ENCODE results near the genes PRORP and FBXO33.

DNA sequence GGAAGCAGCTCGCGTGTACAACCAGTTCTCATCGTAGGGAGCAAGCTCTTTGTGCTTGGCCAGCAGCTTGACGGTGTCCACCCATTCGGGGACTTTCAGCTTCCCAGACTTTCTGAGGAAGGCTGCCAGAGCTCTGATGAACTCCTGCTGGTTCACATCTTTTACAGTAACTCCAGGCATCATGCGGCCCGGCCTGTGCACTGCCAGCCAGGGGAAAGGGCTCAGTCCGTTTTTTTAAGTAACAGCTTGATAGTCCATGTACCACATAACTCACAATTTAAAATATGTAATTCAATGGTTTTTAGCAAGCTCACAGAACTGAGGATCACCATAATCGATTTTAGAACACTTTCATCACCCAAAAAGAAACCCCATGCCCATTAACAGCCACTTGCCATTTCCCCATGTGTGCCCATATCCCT lies 29.5 kb upstream of the EAPP start:
- PRO-cap, result no peak
- RAMPAGE, long total RNA, 2 experiments, result no peak in any of the 2 experiments

DNA sequence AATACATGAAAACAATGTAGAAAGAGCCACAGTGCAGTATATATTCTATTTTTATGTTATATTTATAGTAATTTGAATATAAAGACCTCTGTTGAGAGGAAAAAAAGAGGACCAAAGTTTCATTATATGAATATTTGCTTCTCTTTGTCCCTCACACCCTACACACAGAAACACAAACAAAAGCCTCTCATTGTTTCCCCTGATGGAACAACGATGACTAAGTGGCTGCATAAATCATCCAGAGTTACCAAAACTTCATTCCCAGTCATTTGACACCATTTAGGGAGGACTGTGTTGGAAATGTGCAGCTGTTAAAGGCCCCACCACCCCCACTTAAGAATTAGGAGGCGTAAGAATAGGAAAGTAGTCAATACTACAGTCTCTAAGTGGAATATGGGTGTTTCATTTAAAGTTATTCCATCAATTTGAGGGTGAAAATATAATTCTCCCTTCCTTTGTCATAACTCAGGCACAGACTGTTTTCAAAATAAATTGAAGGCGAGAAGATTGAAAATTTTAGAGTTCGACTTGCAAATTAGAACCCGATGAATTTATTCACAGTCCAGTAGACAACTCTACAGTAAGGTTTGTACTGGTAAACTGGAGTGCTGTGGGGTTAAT lies 36.4 kb downstream of the CFL2 start:
- PRO-cap, result no peak
- RAMPAGE, long total RNA, 2 experiments, result no peak in any of the 2 experiments

DNA sequence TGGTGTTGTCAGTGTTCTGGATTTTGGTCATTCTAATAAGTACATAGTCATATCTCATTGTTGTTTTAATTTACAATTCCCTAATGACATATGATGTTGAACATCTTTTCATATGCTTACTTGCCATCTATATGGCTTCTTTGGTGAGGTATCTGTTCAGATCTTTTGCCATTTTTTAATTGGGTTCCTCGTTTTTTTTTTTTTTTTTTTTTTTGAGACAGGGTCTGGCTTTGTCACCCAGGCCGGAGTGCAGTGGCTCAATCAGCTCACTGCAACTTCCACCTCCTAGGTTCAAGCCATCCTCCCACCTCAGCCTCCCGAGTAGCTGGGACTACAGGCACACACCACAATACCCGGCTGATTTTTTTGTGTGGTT lies 55.2 kb downstream of the BAZ1A start:
- PRO-cap, result unidirectional peak, minus-strand start at position 202 of the sequence
- RAMPAGE, long total RNA, 2 experiments, result no peak in any of the 2 experiments

DNA sequence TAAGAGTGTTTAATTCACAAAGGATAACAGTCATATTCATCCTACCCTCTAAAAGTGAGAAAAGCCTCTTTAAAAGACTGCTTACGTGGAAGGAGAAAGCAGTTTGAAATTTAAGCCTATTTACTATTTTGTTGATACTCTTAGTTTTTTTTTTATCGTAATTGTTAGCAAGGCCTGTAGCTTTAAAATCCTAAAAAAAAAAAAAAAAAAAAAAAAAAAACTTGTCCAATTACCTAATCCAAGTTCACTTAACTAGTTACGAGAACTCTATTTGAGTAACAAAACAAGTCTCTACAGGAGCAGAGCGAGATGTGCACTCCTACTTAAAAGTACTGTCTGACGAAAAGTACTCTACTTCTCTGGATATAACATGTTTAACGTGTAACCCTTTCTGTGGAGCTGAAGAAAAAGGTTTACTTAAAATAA lies 2.4 kb downstream of the BAZ1A start:
- PRO-cap, result unidirectional peak, plus-strand start at position 312 of the sequence
- RAMPAGE, long total RNA, 2 experiments, result no peak in any of the 2 experiments

- PRO-cap, result no peak
- RAMPAGE, long total RNA, 2 experiments, result no peak in any of the 2 experiments
These were observed 16.9 kb upstream of the FAM177A1 start for GRCh38 chr14:35028950-35029750.

- PRO-cap, result bidirectional peak, plus-strand start at chr14:35122309, minus-strand start at chr14:35122234; bidirectional peak, plus-strand start at chr14:35122552, minus-strand start at chr14:35122521
- RAMPAGE, long total RNA, 2 experiments, result start-site peak on the plus strand in 2 of 2 experiments, at chr14:35122552-35122614 at its widest, 178 to 270 reads per replicate; start-site peak on the minus strand in 2 of 2 experiments, at chr14:35122254-35122542 at its widest, 25 to 68 reads per replicate
These were observed at the start of gene PRORP for GRCh38 chr14:35122201-35123067. PRORP (plus strand) TSS chr14:35122552.

DNA sequence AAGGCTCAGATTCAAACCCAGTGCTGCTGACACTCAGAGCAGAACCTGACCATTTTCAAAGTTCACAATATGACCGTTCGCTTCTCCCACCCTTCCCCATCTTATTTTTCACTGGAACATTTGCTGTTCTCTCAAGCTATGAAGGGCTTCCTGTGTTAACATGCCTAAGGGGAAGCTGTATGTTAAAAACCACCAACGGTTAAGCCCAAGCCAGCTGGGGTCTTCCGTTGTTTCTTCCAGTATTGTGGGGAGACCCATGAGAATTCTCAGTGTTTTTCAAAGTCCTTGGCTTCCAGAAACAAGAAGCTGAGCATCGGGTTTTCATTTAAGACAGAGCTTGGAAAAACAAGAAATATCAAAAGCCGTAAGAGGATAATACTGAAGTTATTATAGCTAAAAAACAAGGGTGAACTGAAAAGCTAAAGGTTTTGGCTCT lies 6.0 kb upstream of the PSMA6 start:
- PRO-cap, result no peak
- RAMPAGE, long total RNA, 2 experiments, result no peak in any of the 2 experiments

DNA sequence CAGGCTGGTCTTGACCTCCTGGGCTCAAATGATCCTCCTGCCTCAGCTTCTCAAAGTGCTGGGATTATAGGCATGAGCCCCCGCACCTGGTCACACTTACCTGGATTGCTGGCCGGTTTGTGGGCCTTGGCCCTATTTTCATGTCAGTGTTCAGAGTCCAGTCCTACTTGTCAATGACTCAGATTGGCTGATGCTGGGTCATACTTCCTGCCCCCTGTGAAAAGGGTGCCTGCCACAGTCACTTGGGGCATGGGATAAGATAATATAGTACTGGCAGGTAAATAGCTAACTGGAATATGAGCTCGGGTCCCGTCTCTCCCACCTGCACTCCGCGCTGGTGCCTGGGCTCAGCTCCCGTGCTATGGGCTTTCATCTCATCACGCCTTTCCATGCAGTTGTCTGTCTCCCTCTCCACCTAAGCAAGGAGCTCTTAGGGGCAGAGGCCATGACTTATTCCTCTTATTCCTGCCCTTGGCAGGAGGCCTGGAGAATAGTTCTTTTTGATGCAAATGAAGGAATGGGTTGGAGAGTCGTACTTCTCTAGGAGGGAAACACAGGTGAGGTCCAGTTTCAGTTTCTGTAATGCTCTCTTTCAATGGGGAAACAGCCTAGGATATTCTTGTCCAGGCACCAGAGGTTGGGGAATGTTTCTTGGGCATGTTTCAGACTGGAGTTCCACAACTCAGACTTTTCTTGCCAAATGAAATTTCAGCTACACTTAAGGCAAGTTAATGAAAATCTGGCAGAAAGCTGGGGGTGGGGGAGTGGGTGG lies 7.1 kb downstream of the NFKBIA start:
- PRO-cap, result no peak
- RAMPAGE, long total RNA, 2 experiments, result no peak in any of the 2 experiments

GRCh38 chr14:35578020-35578499 lies 44.1 kb downstream of the INSM2 start:
- PRO-cap, result no peak
- RAMPAGE, long total RNA, 2 experiments, result no peak in any of the 2 experiments

GRCh38 chr14:35689601-35690197 lies 119.4 kb downstream of the RALGAPA1 start:
- PRO-cap, result no peak
- RAMPAGE, long total RNA, 2 experiments, result no peak in any of the 2 experiments

DNA sequence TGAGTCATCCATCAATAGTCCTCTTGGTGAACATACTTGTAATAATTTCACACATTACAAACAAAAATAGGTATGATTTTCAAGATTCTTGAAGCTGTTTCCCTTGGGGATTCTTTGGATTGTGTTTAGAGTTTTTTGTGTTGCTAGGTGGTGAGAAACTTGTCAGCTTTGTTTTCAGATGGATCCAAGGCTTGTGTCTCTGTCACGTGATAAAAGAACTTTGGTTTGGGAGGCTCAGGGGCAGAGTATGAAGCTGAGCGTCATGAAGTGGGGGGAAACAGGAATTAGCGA lies 243.0 kb downstream of the BRMS1L start:
- PRO-cap, result no peak
- RAMPAGE, long total RNA, 2 experiments, result no peak in any of the 2 experiments

GRCh38 chr14:36217469-36217880 lies 103.0 kb downstream of the MBIP start:
- PRO-cap, result no peak
- RAMPAGE, long total RNA, 2 experiments, result no peak in any of the 2 experiments

DNA sequence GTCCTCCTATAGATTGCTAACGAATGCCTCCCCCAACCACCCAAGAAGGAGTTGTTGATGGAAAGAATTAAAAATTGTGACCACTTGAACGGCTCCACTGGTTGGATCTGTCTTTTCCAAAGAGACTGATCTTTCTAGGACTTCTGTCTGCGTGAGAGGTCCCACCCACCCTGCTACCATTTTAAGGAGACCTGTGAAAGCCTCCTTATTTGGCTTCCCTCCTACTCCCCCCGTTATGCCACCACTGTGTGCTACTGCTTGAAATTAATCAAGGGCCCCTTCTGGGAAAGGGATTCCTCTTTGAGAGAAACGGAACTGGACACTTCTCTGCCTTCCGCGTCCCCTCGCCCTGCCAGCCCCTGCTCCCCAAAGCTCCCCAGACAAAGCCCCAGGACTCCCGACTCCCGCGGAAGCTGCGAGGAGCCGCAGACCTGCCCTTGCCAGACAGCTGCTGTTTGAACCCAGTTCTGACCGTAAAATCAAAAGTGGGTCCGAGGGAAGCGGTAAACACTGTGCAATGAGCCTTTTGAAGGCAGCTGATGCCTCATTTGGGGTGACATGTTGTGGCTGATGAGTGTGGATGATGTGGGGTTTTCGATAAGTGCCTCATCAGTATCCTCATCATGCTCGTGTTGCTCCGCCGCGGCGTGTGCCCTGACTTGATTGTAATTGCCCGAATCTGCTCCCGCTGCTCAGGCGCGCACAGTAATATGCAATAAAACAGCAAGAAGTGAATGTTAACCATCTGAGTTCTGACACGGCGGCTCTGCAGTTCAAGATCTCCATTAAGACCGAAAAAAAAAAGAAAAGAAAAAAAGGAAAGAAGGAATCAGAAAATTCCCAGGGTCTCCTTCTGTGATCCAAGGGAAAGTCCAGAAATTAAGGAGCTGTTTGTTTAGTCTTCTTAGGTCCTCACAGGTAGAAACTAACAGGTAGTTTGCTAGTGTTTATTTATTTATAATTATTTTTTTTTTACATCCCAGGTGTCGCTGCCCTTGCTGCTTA lies 48.2 kb downstream of the MBIP start:
- PRO-cap, result no peak
- RAMPAGE, long total RNA, 2 experiments, result no peak in any of the 2 experiments

GRCh38 chr14:38125292-38126253 lies 82.1 kb upstream of the SSTR1 start:
- PRO-cap, result no peak
- RAMPAGE, long total RNA, 2 experiments, result no peak in any of the 2 experiments

DNA sequence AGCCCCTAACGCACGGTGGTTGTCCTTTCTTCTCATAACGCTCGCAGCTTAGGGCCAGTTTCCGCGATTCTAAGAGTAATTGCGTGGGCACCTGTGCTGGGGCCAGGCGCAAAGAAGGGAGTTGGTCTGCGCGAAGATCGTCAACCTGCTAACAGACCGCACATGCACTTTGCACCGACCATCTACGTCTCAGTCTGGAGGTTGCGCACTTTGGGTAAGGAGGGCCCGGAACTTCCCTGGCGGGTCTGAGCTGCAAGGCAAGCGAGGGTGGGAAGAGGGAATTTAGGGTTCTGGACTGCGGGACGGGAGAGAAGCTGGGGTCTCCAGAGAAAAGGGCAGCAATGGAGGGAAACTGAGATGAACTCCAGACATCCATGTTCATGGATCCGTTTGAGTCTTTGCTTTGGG lies 696 bp downstream of the SSTR1 start:
- PRO-cap, result no peak
- RAMPAGE, long total RNA, 2 experiments, result no peak in any of the 2 experiments

- PRO-cap, result no peak
- RAMPAGE, long total RNA, 2 experiments, result no peak in any of the 2 experiments
These were observed 74.7 kb upstream of the CLEC14A start for GRCh38 chr14:38330650-38330878.

GRCh38 chr14:39004091-39004757 lies 98.8 kb downstream of the SEC23A start:
- PRO-cap, result no peak
- RAMPAGE, long total RNA, 2 experiments, result no peak in any of the 2 experiments

DNA sequence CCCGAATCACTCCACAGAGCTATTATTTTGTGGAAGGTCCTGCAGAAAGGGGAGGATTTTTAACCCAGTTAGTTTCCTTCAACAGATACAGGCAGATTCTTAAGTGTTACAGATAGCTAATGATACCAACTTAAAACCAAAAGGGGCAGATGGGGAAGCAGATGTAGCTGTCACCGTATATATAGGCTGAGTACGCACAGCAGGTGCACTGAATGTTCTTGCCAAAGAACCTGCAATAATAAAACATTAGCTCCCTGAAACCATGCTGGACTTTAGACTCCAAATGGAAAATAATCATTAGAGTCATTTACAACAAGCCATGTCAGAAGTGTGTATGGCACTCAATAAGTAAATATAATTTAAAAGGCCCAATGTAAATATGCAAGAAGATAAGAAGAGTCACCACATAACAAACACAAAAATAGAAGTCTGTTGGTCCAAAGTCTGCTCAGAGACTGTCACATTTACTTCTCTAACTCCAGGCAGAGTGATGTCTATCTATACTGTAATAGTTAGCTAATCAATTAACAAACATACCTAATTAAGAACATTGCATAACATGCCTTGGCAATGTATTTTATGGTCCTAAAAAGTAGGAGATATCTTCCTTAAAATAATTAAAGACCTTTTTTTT lies 78.9 kb downstream of the SEC23A start:
- PRO-cap, result no peak
- RAMPAGE, long total RNA, 2 experiments, result no peak in any of the 2 experiments

DNA sequence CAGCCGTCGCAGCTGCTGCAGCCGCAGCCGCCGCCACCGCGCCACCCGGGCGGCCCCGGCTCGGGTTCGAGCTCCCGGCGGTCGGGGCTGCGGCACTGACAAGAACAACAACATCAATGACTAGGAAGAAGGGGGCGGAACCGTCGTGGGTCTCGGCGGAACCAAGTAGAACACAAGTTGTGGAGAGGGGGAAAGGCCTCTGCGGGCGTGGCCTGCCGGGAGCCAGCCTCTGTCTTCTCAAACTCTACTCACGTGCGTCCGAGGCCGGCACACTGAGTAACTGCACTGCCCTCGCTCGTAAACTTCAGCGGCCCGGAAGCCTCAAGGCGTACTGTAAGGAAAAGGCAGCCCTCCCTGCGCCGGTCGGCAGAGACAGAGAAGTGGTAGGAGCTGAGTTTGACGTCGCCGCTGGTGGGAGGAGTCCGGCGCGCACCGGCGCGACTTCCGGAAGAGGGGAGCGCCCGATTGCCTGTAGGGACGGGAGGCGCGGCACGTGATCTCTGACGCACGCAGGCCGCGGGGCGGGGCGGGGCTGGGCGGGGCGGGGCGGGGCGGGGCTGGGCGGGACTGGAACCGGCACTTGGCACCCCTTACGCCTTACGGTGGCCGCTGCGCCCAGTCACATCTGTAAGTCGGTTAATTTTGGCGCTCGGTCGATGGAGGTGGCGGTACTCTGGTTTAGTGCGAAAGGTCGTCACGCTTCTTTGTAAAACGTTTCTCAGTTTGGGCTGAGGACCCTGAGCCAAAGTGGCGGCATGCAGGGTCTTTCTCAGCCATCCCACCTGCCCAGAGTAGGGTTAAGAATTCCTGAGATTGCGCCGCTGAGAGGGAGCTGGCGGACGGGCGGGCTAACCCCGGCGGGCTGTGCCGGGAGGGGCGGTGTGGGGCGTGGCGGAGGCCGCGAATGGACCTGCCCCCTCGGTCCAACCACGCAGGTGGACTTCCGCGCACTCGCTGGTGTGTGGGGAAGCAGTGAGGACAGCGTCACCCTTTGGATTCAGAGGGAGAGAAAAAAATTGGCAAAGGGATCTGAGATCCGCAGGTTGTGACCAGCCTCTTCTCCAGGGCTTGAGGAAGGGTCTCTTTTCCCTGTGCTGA lies at the start of gene FBXO33:
Gene FBXO33 (minus strand): TSS at position 385 of the 1,098 bp plus-strand sequence.
- PRO-cap, result bidirectional peak, plus-strand start at position 168 of the sequence, minus-strand start at position 118 of the sequence; bidirectional peak, plus-strand start at position 645 of the sequence, minus-strand start at position 374 of the sequence; bidirectional peak, plus-strand start at position 957 of the sequence, minus-strand start at position 866 of the sequence
- RAMPAGE, long total RNA, 2 experiments, result start-site peak on the plus strand in 1 of 2 experiments, centred at position 562 of the sequence, 30 reads per replicate; start-site peak on the minus strand in 1 of 2 experiments, centred at position 614 of the sequence, 8 reads per replicate

DNA sequence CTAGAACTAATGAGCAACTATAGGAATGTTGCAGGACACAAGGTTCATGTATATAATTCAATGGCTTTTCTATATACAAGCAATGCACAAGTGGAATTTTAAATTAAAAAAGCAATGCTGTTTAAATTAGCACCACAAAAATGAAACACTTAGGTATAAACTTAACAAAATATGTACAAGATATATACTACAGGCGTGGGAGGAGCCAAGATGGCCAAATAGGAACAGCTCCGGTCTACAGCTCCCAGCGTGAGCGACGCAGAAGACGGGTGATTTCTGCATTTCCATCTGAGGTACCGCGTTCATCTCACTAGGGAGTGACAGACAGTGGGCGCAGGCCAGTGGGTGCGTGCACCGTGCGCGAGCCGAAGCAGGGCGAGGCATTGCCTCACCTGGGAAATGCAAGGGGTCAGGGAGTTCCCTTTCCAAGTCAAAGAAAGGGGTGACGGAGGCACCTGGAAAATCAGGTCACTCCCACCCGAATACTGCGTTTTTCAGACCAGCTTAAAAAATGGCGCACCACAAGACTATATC lies 893.8 kb upstream of the FBXO33 start:
- PRO-cap, result no peak
- RAMPAGE, long total RNA, 2 experiments, result no peak in any of the 2 experiments

Data from prostate gland (tissue), 2 donors.